Mesenchymal stem cell of the bone marrow (primary cell): ENCODE measurements around a stretch of chr7.

DNA sequence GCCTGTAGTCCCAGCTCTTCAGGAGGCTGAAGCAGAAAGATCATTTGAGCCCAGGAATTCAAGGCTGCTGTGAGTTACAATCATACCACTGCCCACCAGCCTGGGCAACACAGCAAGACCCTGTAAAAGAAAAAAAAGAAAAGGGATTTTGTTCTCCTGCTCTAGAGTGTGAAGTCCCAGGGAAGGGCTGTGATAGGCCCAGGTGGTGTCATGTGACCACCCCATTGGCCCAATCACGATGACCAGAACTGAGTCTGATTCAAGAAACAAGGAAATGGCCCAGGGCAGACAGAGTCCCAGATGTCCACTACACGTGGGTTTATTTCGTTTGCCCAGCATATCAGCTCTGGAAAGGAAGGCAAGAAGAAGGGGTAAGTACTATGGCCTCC lies 81.4 kb upstream of the CUX1 start:
- CAGE, long polyA plus RNA = no peak

GRCh38 chr7:101857561-101857680 lies 40.0 kb downstream of the CUX1 start:
- CAGE, long polyA plus RNA = no peak

DNA sequence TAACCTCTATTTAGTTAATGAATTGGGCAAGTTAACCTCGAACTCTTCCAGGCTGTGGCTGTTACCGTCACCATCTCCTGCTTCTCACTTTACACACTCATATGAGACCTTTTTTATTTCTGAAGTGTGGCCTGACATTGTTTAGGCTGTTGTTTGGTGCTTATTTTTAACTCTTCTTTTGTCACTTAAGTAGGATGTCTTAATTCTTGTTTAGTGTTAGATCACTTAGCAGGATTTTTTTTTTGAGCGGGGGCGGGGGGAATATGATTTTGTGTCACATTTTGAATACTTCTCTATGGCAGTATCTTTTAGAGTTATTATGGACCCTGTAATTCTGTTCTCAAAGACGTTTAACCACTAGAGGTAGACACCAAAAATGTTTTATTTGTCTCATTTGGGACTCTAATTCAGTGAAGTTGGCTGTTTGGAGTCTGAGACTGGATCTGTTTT lies 73.4 kb downstream of the CUX1 start:
- CAGE, long polyA plus RNA = no peak

GRCh38 chr7:101899846-101900968 lies 82.8 kb downstream of the CUX1 start:
- CAGE, long polyA plus RNA = no peak

- CAGE, long polyA plus RNA = no peak
These were observed 222.1 kb upstream of the SH2B2 start for GRCh38 chr7:102064283-102065175.

- CAGE, long polyA plus RNA = no peak
These were observed 140.6 kb upstream of the SH2B2 start for GRCh38 chr7:102146079-102146489.

- CAGE, long polyA plus RNA = no peak
These were observed 32.7 kb upstream of the SH2B2 start for GRCh38 chr7:102253795-102254500.

DNA sequence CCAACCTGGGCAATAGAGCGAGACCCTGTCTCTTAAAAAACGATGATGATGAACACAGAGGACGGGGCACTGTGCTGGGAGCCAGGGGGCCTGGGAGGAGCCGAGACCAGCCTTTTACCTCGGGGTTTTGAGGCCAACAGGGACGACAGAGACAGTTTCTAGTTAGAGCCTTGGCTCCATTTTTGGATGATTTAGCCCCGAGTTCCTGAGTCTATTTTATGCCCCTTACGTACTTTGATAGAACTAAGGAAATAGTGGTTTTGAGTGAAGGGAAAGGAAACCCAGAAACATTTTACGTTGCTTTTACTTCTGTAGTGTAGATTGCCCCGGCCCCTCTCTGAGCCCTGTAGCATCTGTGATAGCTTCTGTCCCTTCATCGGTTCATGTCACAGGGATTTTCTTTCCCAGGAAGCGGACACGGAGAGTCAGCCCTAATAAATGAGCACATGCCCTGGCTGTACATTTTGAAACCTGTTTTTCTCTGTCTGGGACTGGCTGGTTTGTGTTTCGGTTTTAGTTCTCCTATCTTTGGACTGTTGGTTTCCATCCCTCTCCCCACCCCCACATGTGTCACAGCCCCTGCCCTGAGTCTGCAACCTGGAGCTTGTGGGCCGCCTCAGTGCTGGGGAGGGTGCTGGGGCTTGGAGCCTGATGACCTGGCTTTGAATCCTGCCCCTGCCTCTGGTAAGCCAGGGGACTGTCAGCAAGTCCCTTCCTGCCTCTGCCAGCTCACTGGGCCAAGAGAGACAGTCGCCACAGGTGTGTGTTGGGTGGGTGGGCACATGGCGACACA lies 7.0 kb upstream of the ORAI2 start:
- CAGE, long polyA plus RNA = no peak

DNA sequence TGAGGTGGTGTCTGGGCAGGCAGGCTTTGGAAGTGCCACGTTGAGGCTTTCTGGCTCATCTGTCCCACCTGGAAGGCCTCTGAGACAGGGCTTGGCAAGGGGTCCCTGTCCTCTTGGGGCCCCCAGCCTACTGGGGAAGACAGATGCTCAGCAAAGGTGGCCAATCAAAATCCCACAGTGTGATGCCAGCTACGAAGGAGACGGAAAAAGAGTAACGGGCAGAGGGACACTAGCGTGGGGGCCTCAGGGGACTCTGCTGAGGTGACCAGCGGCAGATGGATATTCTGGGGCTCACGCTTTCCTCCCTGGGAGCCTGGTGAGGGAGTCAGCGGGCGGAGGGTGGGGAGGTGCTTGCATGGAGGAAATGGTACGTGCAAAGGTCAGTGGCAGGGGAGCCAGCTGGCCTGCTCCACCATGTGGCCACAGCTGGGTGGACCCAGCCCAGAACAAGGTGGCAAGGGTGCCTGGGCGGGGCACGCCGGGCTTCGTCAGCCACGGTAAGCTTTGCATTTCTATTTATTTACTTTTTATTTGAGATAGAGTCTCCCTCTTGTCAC lies 5.5 kb downstream of the LRWD1 start:
- CAGE, long polyA plus RNA = no peak

- CAGE, long polyA plus RNA = no peak
These were observed 4.7 kb downstream of the POLR2J start for GRCh38 chr7:102473946-102474563.

- CAGE, long polyA plus RNA = no peak
These were observed 4.6 kb downstream of the RASA4B start for GRCh38 chr7:102512822-102513528.

DNA sequence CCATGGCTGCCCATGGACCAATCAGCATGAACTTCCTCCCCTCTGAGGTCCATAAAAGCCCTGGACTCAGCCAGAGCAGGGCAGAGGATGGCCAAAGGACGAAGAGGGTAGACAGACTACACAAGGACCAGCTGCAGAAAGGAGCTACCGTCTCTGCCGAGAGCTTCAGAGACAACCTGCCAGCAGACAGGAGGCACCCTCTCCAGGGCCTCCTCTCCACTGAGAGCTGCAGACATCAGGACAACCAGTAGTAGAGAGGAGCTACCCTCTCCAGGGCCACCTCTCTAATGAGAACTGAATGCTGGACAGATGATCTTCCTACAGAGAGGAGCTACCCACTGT lies 4.3 kb upstream of the FAM185A start:
- CAGE, long polyA plus RNA = no peak

DNA sequence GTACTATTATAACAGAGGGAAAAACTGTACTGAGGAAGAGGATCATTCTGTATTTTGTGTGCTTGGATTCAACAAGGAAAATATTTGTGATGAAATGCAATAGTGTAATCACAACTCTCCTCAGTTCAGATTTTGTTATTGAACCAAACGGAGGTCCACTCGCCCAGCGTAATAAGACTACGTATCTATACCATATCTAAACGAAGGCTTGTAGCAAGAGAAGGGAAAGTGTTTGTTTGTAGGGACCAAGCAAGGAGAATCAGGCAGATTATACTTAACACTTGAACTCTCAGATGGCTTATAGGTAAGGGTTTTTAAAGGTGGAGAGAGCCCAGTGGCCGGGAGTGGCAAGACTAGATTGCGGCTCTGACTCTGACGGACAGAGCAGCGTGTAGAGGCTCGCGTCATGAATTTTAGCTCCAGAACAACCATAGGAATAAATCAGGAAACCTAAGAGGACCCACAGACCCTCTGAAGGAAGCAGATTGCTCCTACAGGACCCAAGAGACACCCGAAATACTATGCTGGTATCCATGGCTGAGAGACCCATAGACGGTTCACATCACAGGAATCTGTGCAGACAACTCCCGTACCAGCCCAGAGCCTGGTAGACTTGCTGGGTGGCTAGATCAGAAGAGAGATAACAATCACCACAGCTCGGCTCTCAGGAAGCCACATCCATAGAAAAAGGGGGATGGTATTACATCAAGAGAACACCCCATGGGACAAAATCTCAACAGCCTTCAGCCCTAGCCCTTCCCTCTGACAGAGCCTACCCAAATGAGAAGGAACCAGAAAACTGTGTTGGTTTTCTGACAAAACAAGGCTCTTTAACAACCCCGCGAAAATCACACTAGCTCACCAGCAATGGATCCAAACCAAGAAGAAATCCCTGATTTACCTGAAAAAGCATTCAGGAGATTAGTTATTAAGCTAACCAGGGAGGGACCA lies 51.0 kb downstream of the FAM185A start:
- CAGE, long polyA plus RNA = no peak

DNA sequence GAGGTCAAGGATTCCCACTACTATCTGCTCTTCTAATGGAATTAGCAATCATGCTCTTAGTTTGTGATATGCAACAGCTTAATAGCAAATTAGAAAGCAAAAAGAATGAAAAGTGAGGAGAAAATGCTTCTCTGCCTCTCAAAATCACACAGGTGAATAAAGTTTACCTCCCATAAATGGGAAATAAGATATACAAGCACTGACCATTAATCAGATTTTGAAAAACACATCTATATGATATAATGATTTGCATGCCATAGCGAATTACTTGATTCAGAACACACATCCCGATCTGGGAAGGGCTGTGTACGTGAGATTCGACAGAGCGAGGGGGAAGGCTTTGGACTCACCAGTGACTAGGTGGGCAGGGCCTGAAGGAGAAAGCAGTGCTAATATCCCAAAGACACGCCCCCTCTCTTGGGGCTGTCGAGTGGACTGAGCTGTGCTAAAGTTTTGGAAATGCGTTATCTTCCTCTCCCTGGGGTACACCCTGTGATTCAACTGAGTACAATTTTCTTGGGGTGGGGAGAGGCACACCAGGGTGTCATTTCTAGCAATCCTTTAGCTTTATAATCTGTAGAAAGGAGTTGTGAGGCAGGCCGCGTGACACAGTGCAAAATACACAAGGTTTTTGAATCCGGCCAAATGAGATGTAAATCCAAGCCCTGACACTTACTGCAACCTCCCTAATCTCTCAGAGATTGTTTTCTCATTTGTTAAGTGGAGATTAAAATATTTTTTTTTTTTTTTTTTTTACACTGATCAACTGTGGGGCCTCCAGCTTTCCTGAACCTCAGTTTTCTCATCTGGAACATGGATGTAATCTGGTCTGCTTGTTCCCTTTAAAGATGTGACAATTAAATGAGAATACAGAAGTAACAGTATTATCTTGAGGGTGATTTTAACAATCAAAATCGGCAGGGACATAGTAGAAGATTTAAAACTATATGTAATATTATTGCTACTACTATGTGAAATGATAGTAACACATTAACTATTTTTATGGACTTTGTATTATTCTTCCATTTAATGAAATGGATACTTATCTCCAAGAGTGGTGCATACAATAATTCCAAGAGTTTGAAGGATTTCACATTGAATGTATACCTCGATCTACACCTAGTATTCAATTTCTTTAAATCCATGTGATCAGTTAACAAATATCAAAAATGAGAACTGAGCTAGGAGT lies 2.0 kb downstream of the LRRC17 start:
- CAGE, long polyA plus RNA = no peak

DNA sequence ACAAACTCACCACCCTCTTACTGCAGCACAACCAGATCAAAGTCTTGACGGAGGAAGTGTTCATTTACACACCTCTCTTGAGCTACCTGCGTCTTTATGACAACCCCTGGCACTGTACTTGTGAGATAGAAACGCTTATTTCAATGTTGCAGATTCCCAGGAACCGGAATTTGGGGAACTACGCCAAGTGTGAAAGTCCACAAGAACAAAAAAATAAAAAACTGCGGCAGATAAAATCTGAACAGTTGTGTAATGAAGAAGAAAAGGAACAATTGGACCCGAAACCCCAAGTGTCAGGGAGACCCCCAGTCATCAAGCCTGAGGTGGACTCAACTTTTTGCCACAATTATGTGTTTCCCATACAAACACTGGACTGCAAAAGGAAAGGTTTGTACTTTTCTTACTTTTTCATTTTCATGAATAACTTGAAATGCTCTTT lies 21.5 kb downstream of the LRRC17 start:
- CAGE, long polyA plus RNA = no peak

- CAGE, long polyA plus RNA = no peak
These were observed 1.0 kb upstream of the ARMC10 start for GRCh38 chr7:103073783-103074430.

DNA sequence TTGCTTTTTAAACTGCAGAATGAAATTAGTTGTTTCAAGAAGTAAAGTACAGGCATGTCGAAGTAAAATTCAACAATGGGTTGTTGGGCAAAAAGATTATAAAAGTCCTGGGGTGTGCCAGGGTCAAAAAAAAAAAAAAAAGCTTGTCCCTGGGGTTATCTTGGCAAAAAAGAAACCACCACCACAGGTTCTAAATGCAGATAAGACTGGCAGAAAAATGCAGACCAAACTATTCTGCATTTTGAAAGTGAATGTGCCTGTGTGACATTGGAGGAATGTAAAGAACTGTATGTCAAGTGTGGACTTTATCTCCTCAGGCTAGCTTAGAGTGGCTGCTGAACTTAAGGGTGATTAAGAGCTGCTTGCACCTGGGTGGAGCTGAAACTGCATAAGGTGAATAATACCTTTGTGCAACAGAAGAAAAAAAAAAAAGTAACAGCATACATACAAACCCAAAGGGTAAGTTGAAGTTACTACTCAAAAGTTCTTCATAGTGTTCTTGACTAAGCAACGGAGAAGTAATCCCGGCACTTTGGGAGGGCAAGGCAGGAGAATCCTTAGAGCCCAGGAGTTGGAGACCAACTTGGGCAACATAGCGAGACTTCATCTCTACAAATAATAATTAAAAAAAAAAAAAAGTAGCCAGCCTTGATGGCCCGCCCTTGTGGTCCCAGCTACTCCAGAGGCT lies 1.4 kb upstream of the NAPEPLD start:
- CAGE, long polyA plus RNA = no peak

DNA sequence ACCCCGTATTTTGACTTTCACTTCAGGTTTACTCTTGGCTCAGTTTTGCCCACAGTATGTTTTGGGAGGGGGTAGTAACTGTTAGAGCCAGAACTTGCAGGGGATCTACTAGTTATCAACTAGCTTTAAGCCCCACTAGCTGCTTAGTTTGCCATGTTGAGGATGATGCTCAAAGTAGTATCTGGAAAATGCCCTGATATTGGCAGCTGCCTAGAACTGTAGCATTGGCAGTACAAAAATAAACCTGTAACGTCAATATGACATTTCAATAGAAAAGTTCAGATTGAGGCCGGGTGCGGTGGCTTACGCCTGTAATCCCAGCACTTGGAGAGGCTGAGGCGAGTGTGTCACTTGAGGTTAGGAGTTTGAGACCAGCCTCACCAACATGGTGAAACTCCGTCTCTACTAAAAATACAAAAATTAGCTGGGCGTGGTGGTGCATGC lies 10.8 kb downstream of the PMPCB start:
- CAGE, long polyA plus RNA = no peak

GRCh38 chr7:103905648-103906132 lies 83.8 kb downstream of the RELN start:
- CAGE, long polyA plus RNA = no peak

DNA sequence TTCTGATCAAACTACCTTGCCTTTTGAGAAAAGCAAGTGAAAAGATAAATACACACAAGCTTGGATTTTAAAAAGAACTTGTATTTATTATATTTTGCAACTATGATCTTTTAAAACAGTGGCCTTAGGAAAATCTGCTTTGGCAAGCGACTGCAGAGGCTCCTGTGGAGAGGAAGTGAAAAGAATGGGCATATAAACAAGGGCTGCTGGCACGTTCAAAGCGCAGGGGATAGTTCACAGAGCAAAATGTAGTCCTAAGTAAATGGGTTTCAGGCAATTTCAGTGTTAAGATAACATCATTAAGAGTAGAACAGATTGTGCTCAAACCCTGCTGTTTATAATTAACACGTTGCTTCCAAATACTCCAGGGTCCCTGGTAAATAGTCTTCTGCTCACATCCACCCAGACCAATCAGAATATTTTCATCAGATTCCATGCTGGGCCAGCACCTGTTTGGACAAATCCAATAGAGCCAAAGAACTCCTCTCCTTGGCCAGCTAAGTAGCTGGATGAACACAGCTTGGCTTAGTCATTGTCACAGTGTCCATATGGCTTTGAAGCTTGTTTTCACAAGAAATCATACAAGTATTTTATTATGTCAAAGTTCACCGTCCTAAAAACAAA lies 81.4 kb downstream of the ORC5 start:
- CAGE, long polyA plus RNA = no peak